SEM (cell line): ENCODE data around the gene ACP7.

DNA sequence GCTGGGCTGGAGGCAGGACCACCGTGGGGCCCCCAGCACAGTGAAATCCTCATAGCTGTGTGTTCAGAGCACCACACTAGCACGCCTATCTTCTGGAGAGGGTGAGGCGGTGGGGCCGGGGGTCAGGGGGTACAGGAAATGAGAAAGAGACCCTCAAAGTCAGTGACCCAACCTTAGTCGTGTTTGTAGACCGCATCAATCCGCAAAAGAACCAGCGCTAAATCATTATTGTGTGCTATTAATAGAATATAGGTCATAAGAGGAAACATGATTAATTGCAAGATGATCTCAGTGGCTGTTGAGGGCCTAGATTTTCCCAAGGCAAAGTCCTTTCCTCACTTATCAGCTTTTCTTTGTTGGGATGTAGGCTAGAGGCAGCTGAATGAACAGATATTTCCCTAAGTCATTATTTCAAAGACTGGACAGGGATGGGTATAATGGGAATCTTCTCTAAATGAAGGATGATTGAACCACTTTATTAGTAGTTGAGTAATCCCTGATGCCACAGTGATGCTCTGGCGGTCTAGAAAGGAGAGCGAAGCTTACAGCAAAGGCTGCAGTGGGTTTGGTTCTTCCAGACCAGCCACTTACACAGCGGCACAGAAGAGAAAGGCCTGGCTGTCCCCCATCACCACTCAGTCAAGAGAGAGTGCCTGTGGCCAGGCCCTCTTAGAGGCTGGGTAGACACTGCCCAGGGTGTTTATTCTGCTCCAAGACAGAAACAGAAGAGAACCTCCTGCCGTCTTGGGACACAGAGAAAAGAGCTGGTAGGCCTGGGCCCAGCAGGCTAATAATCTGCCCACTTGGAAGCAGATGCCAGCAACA lies 116.3 kb downstream of the SIPA1L3 start:
- PRO-cap = no peak

- PRO-cap = no peak
Measured at GRCh38 chr19:38061153-38062014, 154.4 kb downstream of the SIPA1L3 start.

DNA sequence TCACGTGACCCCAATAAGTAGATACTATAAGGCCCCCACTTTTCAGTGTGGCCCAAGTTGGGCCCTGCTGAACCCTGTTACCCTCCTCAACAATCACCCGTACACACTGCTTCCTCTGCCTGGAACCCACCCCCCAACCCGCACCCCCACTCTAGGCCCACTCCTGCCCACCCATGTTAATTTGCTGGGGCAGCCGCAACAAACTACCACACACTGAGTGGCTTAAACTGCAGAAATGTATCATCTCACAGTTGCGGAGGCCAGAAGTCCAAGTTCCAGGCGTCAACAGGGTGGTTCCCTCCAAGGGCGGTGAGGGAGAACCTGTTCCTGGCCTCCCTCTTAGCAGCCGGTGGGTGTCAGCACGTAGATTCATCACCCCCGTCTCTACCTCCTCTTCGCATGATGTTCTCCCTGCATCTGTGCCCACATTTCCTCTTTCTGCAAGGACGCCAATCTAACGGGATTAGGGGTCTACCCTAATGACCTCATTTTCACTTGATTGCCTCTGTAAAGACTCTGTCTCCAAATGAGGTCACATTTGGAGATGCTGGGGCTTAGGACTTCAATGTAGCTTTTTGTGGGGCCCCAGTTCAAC lies 38.6 kb downstream of the DPF1 start:
- PRO-cap = no peak

DNA sequence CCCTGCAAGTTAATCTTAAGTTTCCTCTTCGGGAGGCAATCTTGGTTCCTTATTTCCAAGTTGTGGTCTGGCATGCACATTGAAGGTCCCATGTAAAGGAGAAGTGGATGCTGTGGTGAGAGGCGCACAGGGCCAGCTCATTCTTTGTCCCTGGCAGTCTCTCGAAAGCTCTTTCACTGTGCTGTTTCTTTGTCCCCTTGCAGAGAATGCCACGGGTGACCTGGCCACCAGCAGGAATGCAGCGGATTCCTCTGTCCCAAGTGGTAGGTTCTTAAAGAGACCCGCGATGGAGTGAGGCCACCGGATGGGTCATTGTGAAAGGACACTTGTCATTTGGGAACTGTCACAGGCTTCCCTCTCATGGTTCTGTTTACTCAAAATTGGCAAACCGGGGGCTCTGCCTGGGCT lies 16.4 kb upstream of the C19orf33 start:
- PRO-cap = no peak

DNA sequence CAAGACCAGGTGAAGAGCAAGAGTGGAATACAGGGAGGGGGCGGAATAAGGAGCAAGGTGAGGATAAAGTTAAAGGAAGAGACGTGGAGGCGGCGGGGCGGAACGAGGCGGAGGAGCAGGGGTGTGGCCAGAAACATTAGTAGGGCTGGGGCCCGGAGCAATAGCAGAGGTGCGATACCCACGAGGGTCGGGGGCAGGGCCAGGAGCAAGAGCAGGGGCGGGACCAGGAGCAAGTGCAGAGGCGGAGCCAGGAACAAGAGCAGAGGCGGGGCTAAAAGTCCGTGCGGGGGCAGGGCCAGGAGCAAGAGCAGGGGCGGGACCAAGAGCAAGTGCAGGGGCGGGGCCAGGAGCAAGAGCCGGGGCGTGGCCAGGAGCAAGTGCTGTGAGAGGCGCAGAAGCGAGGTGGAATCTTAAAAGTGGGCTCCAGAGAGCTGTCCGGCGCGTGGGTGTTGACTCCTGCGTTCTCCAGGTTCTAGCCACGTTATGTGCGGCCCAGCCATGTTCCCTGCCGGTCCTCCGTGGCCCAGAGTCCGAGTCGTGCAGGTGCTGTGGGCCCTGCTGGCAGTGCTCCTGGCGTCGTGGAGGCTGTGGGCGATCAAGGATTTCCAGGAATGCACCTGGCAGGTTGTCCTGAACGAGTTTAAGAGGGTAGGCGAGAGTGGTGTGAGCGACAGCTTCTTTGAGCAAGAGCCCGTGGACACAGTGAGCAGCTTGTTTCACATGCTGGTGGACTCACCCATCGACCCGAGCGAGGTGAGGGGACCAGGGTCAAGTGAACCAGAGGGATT lies 1.3 kb downstream of the CATSPERG start:
- PRO-cap = bidirectional peak, plus-strand start at position 413 of the sequence, minus-strand start at position 176 of the sequence

GRCh38 chr19:38375653-38376682 lies 1.6 kb downstream of the PSMD8 start:
- PRO-cap = unidirectional peak, minus-strand start at chr19:38375907

GRCh38 chr19:38388529-38388613 lies 126 bp upstream of the SPRED3 start:
- PRO-cap = no peak

DNA sequence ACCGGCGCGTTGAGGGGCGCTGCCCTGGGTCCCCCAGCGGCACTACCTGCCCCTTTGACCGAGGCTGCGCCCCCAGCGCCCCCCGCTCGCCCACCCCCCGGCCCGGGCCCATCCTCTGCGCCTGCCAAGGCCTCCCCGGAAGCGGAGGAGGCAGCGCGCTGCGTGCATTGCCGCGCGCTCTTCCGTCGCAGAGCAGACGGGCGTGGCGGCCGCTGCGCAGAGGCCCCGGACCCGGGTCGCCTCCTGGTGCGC lies 7.1 kb downstream of the SPRED3 start:
- PRO-cap = no peak

GRCh38 chr19:38417510-38418429 lies 8.2 kb downstream of the RASGRP4 start:
- PRO-cap = no peak

DNA sequence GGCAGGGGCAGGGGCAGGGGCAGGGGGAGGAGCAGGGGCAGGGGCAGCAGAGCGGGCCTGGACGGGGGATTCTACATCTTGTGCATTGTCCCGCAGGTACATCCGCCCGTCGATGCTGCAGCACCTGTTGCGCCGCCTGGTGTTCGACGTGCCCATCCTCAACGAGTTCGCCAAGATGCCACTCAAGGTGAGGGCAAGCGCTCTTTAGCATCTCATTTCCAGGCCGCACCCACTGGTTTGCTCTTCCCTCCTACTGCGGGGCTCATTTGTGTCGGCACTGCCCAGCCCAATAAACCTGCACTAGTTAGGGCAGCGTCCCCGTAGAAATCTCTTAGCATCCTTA lies 69.3 kb downstream of the RYR1 start:
- PRO-cap = no peak

DNA sequence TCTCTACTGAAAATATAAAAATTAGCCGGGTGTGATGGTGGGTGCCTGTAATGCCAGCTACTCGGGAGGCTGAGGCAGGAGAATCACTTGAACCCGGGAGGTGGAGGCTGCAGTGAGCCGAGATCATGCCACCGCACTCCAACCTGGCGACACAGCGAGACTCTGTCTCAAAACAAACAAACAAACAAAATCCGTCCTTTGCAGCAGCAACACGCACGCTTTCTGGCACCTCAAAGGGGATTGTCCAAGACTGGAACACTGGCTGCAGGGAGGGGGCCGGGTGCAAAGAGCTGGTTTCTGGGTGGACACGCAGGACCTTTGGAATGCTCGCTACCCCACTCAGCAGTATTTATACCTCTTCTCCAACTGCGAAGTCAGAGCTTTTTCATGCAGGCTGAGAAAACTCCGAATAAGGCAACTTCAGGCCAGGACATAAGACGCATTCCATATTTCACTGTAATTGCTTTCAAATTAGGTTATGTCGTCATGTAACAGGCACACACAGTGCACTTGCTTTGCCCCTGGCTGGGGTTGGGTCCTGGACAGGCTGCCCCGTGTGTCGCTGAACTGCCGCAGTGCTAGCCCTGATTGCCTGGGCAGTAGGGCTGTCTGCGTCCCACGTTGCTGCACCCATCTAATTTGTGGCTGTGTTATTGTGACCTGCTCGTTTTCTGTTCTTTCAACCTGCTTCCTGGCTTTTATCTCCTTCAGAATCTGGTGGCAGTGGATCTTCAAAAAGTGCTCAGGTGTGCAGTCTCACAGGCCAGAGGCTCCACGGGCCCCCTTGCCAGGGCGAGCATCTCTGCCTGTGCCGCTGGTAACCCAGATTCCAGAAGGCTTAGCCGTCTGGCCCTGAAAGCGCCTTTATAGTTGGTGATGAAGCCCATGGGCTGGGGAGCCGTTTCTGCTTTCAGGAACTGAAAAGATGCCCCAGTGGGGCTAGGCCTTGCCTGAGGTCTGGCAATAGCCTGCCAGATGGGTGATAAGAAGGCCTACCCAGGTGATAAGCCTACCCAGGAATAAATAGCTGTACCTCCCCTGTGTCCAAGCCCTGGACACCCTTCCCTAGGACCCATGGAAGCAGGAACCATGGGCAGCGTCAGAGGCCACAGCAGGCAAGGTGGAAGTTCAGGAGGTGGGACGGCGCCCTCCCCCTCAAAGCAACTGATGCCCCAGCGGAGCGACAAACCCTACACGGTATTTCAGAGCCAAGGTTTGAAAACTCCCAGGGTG lies 44.7 kb downstream of the ACTN4 start:
- PRO-cap = no peak

GRCh38 chr19:38737291-38737820 lies 6.9 kb downstream of the CAPN12 start:
- PRO-cap = no peak

DNA sequence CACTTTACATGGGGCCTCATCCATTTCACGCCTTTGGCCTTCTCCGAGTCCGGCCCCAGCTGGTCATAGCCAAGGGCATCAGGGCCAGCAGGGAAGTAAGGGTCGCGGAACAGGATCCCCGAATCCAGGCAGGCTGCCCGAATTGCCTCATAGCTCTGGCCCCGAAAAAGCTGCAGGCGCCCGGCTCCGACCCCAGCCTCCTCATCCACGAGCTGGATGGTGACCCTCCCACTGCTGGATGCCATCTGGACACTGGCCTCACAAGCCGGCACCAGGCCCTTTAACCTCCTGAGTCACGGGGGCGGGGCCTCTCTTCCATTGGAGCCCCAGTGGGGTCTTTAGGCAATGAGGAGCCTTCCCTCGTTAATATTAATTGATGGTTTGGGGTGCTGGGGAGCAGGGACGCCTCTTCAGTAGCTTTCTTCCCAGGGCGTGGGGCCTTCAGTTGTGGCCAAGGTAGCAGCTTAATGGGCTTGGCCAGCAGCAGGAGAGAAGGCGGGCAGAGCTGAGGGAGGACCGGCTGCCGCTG lies 289 bp downstream of the CAPN12 start:
- PRO-cap = no peak

DNA sequence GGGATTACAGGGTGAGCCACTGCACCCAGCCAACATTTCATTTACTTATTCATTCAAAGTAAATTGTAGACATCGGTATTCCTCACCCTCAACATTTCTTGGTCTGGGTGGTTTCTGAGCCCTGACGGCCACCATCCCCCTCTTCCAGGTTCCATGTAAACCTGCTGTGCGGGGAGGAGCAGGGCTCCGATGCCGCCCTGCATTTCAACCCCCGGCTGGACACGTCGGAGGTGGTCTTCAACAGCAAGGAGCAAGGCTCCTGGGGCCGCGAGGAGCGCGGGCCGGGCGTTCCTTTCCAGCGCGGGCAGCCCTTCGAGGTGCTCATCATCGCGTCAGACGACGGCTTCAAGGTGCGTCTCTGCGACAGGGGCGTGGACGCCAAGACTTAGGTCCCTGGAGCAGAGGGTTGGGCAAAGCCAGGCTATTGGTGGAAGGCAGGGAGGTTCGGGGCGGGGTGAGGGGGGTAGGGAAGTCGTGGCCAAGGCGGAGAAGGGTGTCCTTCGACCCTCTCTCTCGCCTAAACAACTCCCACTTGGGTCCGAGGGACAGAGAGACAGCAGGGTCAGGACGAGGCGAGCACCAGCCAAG lies 1.6 kb downstream of the LGALS7B start:
- PRO-cap = no peak

DNA sequence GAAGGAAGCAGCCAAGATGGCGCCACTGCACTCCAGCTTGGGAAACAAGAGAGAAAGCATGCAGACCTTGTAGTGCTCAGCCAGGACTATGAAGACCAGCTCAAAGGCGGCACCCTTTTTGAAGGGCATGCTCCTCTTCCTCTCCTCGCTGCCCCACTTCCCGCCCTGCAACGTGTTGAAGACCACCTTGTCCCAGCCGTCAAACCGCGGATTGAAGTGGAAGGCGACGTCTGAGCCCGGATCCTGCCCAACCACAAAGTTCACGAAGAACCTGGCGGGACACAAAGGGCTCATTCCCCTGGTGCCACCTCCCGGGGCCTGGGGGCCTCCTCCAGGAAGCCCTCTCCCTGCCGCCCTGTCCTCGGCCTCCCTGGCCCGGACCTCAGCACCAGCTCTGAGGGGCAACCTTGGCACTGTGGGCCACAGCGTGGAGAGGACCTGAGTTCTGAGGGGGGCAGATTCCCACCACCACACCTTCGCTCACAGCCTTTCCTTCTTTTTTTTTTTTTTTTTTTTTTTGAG lies 4.0 kb downstream of the LGALS4 start:
- PRO-cap = no peak

DNA sequence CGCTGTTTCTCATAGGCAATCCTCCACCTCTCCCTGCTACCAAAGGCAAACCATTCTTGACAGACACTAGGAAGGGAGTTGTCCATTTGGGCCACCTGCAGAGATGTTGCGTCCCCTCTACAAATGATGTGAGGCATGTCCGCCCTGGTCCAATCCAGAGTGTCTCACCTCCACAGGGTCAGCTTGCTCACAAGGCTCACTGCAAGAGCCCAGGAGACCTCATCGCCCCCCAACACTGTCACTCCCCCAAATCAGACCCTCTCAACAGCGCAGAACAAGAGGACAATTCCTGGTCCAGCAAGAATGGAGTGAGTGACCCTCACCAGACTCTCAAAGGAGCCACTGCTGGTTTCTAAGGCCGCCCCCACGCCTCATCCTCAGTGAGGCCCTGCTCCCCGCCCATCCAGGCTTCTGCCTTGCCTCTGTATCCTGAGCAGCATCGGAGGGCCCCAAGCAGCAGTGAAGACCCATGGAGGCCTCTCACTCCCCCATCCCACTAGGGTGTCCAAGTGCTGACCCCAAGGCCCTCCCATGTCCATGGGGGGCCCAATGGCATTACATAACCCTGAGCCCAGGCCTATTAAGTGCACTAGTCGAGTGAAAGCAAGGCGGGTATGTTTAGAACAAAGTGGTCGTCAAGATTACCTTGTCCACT lies 6.5 kb downstream of the HNRNPL start:
- PRO-cap = no peak

- PRO-cap = bidirectional peak, plus-strand start at chr19:38850702, minus-strand start at chr19:38850361
Measured at GRCh38 chr19:38850440-38850739, 604 bp upstream of the HNRNPL start.

DNA sequence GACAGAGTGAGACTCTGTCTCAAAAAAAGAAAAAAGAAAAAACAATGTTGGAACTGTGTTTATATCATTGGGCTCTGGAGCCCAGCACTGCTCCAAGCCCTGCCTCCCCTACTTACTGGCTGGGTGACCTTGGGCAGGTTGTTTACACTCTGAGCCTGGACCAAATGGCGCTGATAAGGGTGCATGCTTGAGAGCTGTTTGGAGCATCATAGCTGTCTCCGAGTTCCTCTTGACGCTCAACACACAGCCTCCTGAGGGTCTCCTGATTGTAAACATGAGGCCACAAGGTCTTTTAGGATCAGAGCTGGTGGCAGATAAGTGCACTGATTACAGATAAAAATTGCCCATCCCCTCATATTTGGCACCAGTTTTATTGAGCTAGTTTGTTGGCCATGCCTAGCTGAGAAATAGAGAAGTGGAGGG lies 3.7 kb downstream of the MRPS12 start:
- PRO-cap = no peak

DNA sequence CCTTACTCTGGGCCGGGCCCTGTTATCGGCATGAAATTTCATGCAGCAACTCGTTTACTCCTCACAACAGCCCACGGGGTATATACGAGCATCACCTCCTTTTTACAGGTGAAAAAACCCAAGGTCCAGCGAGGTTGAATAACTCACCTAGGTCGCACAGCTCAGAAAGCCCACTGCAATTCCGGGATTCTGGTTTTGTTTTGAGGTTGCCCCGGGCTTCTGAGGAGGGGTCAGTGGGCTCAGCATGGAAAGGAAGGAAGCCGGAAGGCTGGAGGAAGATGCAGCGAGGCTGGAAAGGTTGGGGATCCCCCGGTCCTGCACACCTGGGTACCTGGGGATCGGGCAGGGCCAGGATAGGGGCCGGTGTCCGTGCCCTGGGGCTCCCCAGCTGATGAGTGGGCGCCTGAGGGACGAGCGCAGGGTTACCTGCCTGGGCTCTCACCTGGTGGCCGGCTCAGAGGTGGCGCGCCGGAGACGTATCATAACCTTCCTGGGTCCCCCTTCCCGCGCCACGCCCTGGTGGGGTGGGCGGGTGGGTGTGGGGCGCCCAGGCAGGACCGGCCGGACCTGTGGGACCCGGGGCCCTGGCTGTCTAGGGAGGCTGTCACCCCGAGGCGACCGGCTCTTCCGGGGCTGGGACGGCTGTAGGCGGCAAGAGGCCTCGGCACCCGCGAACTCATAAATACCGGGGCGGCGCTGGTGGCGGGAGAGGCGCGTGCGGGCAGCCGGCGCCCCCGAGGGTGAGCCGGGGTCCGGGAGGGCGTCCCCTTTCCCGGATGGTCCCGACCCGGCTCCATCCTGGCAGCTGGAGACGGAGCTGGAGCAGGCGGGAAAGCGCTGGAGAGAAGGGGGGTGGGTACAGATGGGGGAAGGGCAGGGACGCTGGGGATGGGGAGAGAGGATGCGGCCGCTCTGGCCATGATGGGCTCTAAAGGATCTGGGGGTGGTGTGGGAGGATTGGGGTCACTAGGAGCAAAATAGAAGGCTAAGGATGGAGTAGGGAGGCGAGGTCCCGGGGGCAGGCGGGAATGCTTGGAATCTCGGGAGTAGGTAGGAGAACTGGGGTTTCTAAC lies at the start of gene ACP7:
ACP7 (plus strand) TSS at position 708 of the 1,073 bp plus-strand sequence.
- PRO-cap = no peak

DNA sequence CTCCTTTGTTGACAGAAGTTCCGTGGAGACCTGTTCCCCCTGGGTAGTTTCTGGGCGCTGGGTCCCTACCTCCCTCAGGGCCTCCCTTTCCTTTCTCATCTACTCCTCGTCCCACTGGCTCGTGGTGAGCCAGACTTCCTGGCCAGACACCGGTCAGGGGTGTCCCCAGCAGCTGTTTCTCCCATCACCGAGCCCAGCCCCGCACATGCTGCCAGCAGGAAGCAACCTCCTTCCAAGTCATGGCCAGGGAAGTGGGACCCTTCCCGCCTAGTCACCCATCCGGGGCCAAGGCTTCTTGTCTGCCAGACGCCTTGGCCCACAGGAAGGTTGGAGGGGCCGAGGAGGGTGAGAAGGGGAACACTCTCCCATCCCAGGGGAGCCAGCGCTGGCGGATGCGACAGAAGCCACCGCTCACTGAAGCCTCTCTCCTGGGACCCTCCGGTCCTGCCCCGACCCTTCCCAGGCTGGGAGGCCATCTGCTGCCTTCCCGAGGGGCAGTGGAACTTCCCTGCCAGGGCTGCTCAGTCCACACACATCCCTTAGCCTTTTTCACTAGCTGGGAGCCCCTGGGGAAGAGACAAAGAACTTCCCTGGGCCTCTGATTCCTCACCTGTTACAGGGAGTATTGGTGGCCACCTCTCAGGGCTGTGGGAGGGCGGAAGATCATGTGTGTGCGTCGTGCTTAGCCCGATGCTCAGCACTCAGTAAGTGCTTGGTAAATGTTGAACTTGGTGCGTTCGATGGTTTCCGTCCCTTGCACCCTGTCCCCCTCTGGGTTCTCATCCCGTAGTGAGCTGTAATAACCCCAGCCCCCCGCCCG lies 5.9 kb downstream of the PAK4 start:
- PRO-cap = no peak